Heart (tissue), 3 donors: Measurements from ENCODE around the gene PCID2.

- RAMPAGE, long total RNA, 2 experiments = no peak in any of the 2 experiments
These were observed 92.0 kb upstream of the TEX29 start for GRCh38 chr13:111228075-111229171.

GRCh38 chr13:111302501-111302700, 18.0 kb upstream of the TEX29 start:
- RAMPAGE, long total RNA, 2 experiments = no peak in any of the 2 experiments

GRCh38 chr13:112056266-112057091, 10.5 kb upstream of the SOX1 start:
- RAMPAGE, long total RNA, 2 experiments = no peak in any of the 2 experiments

GRCh38 chr13:112072308-112072991, 5.5 kb downstream of the SOX1 start:
- RAMPAGE, long total RNA, 2 experiments = no peak in any of the 2 experiments

GRCh38 chr13:112638285-112638778, 50.4 kb upstream of the TUBGCP3 start:
- RAMPAGE, long total RNA, 2 experiments = no peak in any of the 2 experiments

DNA sequence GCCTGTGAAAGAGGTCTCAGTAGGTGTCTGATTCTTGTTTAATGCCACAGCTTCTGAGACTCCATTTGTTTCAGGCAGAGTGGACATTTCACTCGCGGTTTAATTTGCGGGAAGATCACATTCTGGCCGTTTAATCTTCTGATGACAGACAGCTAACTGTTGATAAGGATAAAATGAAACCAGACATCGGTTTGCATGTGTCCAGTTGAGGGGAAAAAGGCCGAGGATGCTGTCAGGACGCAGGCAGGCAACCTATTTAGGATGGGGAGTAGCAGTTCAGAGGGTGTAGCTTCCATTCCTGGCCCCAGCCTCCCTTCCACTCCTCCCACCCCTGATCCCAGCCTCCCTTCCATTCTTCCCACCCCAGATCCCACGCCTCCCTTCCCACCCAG, 23.7 kb downstream of the ATP11A start:
- RAMPAGE, long total RNA, 2 experiments = no peak in any of the 2 experiments

DNA sequence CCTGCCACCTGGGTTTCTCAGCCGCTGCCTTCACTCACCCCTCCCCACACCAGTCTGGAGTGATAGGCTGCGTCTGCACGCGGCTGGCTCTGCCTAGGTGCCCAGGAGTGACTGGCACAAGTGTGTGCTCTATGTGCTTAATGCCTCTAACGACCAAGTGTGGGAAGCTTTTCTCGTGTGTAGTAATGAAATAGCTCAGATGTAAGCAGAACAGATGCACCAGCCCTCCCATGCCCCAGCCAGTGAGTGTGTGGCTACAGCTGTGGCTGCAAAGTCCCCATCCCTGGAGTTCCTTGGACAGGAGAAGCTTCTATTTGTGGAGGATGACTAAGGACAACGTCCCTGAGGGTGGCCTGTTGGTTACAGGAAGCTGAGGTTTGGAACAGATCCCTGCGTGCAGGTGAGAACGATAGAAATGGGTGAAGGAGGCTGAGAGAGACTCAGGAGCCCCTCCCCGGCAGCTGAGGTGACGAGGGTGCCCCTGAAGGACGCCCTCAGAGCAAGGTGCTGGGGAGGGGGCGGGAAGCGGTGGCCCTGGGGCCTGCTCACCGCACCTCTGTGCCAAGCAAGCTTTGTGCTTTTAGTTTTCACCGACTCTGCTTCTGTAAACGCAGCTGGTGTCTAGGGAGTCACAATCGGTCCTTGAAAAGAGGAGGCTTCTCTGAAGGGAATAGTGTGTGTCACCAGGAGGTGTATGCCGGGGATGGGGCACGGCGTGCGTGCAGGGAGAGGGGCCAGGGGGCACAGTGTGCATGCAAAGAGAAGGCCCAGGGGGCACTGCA, 35.8 kb downstream of the ATP11A start:
- RAMPAGE, long total RNA, 2 experiments = no peak in any of the 2 experiments

- RAMPAGE, long total RNA, 2 experiments = no peak in any of the 2 experiments
These were observed 93.7 kb downstream of the ATP11A start for GRCh38 chr13:112783473-112784045.

DNA sequence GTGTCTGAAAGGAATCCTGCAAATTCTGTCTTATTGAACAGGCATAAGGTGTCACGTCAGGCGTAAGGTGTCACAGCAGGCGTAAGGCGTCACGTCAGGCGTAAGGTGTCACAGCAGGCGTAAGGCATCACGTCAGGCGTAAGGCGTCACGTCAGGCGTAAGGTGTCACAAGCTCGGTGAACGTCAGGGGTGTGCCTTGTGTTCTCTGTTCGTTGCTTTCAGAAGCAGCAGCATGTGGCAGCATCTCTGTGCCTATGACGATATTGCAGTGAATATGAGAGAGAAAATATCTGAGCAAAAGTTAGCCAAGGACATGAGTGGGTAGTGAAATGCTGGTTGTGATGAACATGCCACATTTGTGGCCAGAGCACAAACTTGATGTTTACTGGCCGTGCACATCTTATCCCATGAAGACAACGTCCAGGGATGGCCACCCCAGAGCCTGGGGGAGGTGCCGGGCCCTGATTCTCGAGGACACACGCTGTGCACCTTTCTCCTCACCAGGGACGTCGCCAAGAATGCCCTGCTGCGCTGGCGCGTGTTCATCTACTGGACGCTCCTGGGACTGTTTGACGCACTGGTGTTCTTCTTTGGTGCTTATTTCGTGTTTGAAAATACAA, 107.0 kb upstream of the MCF2L start:
- RAMPAGE, long total RNA, 2 experiments = no peak in any of the 2 experiments

- RAMPAGE, long total RNA, 2 experiments = no peak in any of the 2 experiments
These were observed 90.8 kb upstream of the MCF2L start for GRCh38 chr13:112878139-112878616.

- RAMPAGE, long total RNA, 2 experiments = no peak in any of the 2 experiments
These were observed 26.4 kb upstream of the MCF2L start for GRCh38 chr13:112942662-112943061.

GRCh38 chr13:112980304-112980782, 11.3 kb downstream of the MCF2L start:
- RAMPAGE, long total RNA, 2 experiments = no peak in any of the 2 experiments

DNA sequence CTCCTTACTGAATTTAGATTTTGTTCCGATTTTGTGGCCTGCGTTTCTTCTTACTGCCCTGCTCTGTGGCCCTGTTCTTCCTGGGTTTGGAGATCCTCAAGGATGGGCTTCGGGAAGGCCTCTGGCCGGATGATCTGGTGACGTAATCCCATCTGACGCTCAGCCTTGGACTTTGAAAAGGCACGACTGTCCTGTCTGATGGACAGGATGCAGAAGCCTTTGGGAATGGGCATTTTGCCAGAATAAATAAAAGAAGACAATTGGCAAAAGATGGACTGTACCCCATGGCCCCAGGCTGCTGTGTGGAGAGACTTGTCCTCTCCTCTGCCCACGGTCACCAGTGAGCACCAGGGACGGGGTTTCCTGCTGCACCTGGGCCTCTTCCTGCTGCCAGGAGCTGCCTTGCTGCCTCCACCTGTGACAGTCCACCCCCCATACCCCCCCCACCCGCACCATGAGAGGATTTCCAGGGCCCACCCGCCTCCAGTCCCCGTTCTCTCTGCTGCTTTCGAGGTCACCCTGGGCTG, 40.7 kb downstream of the MCF2L start:
- RAMPAGE, long total RNA, 2 experiments = no peak in any of the 2 experiments

DNA sequence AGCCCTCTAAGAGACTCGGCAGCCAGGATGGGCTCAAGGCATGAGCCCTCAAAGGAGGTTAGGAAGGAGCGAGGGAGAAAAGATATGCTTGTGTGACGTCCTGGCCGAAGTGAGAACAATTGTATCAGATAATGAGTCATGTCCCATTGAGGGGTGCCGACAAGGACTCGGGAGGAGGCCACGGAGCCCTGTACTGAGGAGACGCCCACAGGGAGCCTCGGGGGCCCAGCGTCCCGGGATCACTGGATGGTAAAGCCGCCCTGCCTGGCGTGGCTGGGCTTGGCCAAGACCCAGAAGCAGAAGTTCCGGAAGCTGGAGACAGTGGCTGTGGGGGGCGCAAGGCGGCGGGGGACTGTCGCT, 54.1 kb downstream of the MCF2L start:
- RAMPAGE, long total RNA, 2 experiments = no peak in any of the 2 experiments

GRCh38 chr13:113110252-113110808, 4.7 kb downstream of the F7 start:
- RAMPAGE, long total RNA, 2 experiments = no peak in any of the 2 experiments

- RAMPAGE, long total RNA, 2 experiments = start-site peak on the minus strand in 1 of 2 experiments, at chr13:113153989-113153995 at its widest, 12 reads per replicate
These were observed 4.6 kb upstream of the PROZ start for GRCh38 chr13:113153837-113154315.

DNA sequence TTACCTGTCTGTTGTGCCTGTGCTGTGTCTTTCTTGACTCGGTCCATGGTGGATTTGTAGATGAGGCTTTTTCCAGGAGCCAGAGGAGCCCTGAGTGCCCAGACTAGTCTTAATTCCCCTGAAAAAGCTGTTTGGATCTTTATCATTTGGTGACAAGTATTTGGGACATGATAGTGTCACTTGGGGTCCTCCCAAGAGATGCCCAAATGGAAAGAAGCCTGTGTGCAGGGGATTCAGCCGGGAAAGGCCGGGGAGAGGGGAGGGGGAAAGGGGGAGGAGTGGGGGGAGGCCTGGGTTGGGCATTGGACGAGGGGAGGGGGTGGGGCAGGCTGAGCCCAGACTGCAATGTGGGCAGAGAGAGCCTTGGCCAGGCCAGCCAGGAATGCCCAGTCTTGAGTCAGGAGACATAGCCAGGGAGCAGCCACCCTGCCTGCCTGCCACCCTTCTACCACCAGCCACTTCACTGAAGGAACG, 333 bp downstream of the PROZ start:
- RAMPAGE, long total RNA, 2 experiments = no peak in any of the 2 experiments

DNA sequence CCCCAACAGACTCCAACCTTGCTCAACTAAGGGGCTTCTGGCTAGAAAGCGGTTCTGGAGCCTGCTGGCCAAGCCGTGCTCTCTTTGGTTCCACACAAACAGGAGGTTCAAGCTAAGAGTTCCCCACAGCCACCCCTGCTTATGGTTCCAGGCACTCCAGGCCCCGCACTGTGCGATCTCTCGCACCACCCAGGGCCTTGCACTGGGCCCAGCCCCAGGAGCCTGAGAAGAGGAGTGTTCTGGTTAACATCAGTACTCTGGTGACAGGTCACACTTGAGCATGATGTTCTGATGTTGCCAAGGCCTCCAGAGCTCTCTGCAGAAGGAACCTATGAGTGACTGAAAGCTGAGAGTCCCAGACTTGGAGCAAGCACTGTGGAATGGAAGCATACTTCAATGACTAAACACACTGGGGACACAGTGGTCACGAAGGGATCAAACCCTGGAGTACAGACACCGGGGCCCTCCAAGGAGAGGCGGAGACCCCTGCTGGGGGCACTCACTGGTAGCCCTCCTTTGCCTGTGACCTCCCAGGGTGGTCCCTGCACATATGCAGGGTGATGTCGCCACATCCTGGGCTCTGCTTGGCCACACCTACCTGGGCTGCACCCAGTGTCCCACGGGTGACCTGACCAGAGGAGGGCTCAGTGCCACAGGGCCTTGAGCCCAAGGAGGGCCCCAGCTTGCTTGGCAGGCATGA, 4.3 kb downstream of the PCID2 start:
- RAMPAGE, long total RNA, 2 experiments = no peak in any of the 2 experiments

DNA sequence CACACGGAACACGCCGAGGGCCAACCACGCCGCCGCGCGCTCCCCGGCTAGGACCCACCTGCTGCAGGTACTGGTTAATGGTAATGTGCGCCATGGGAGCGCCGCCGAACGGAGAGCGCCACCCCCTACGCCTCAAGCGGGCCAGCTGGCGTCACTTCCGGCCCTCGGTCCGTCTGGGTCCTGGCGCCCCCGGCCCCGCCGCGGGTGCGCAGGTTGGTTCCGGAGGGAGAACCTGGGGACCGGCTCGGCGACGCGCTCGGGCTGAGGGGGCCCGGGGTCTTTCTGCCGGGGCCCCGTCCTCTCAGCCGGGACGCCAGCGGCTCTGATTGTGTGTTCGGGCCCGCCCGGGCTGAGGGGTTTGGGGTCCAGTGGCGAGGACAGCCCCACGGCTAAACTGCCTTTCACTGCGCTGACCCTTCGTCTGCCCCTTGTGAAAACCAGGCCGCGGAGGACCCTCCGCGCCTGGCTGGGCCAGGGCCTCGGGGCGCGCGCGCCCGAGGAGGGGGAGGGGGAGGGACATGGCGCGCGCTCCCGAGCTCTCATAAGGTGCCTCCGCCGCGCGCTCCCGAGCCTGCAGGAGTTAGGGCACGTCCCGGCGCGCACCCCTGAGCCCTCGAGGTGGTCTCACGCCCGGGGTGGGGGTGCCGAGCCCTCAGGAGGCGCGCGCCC, at the start of gene PCID2:
Gene PCID2, minus strand, starts transcription at position 129 of the 669 bp plus-strand sequence.
- RAMPAGE, long total RNA, 2 experiments = start-site peak on the minus strand in 1 of 2 experiments, centred at position 119 of the sequence, 873 reads per replicate

- RAMPAGE, long total RNA, 2 experiments = no peak in any of the 2 experiments
These were observed 24.2 kb downstream of the CUL4A start for GRCh38 chr13:113233692-113234030.